Subcutaneous preadipocyte (primary cell): ENCODE measurements around a stretch of chr1.

GRCh38 chr1:50527501-50528220 lies 104.4 kb upstream of the DMRTA2 start:
- CAGE, long polyA plus RNA = no peak

- CAGE, long polyA plus RNA = start-site peak on the plus strand at chr1:50968751-50968839, 65 and 28 reads in 2 replicates
These were observed 1.7 kb upstream of the CDKN2C start for GRCh38 chr1:50967924-50969128.

DNA sequence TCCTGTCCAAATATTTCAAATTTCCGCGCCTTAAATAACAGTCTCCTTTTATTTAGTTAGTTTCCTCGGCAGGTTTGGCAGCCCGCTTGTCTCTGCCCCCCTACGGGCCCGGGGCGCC lies 7.4 kb downstream of the CDKN2C start:
- CAGE, long polyA plus RNA = no peak

GRCh38 chr1:51287907-51288555 lies 42.3 kb downstream of the TTC39A start:
- CAGE, long polyA plus RNA = no peak

GRCh38 chr1:51548804-51549452 lies 29.9 kb upstream of the EPS15 start:
- CAGE, long polyA plus RNA = no peak

GRCh38 chr1:51636920-51637520 lies 20.1 kb downstream of the OSBPL9 start:
- CAGE, long polyA plus RNA = no peak

- CAGE, long polyA plus RNA = no peak
These were observed 113.1 kb downstream of the OSBPL9 start for GRCh38 chr1:51729729-51730556.

- CAGE, long polyA plus RNA = no peak
These were observed 38.3 kb downstream of the NRDC start for GRCh38 chr1:51840125-51840676.

- CAGE, long polyA plus RNA = no peak
These were observed 26.7 kb downstream of the RAB3B start for GRCh38 chr1:51963713-51964256.

GRCh38 chr1:51969348-51969823 lies 21.1 kb downstream of the RAB3B start:
- CAGE, long polyA plus RNA = no peak

DNA sequence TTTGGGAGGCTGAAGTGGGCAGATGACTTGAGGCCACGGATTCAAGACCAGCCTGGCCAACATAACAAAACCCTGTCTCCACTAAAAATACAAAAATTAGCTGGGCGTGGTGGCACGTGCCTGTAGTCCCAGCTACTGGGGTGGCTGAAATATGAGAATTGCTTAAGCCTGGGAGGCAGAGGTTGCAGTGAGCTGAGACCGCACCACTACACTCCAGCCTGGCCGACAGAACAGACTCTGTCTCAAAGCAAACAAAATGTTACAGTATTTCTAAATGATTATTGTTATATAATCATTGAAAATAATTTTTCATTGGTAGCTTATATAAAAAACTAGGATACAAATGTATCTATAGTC lies 4.7 kb downstream of the KTI12 start:
- CAGE, long polyA plus RNA = no peak

DNA sequence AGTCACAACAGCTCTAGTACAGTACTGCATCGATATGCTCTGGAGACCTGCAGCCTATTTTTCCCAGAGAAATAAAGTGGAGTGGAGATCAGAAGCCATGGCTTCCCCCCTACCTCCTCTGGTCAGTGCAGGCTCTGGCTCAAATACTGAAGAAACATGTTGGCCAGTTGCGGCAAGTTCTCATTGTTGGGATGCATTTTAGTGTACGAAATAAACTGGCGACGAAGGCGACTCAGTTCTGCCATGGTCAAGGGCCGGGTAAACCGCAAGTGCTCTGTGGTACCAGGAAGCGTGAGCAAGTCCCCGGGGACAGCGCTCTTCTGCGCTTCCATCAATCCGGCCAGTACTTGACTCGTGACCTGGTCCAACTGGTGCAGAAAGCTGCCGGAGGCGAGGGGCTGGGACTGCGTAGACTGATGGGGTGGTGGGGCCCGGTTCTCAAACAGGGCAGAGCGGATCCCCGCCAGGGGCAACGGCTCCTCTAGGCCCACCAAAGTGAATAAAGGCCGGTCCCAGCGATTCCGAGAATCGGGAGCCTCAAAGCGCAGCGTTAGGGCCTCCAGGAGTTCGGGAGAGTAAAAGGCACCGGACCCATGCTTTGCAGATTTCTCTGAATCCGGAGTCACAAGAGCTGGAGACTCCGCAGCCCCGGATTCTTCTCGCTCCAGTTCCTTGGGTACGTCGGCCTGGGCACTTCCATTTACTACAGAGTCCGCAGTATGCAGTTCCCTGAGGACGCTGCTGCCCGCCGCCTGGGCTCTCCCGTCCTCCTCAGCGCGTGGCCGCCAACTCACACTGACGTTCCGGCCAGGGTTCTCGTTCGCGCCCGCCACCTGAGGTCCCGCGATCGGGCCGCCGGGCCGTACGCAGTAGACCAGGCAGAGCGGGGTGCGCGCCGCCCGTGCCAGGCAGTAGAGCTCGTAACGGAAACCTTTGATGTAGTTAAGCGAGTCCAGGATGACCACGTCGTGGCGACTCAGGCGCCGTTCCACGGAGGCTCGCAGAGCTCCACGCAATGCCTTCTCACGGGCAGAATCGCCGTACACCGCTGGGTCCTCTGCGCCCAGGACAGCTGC lies 697 bp downstream of the KTI12 start:
- CAGE, long polyA plus RNA = no peak

GRCh38 chr1:52238106-52238850 lies 96.4 kb downstream of the ZFYVE9 start:
- CAGE, long polyA plus RNA = no peak

DNA sequence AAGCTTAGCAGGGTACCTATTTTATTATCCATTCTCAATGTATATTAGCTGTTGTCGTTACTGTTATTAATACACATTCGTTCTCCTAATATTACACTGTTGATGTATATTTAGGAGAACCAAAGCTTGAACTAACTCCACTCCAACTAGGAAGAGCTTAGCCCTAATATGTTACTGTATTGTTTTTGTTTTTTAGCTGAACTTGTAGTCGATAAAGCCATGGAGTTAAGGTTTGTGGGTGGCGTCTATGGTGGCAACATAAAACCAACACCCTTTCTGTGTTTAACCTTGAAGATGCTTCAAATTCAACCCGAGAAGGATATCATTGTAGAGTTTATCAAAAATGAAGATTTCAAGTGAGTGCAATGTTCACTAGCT lies 1.1 kb downstream of the PRPF38A start:
- CAGE, long polyA plus RNA = no peak

DNA sequence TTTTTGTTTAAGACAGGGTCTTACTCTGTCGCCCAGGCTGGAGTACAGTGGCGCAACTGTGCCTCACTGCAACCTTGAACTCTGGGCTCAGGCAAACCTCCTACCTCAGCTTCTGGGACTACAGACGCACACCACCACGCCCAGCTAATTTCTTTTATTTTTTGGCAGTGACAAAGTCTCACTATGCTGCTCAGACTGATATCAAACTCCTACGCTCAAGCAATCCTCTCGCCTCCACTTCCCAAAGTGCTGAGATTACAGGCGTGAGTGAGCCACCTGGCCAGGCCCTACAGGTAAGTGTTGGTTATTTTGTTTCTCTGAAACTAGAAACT lies 2.4 kb downstream of the TUT4 start:
- CAGE, long polyA plus RNA = no peak

- CAGE, long polyA plus RNA = no peak
These were observed 1.2 kb upstream of the SHISAL2A start for GRCh38 chr1:52631592-52632292.

DNA sequence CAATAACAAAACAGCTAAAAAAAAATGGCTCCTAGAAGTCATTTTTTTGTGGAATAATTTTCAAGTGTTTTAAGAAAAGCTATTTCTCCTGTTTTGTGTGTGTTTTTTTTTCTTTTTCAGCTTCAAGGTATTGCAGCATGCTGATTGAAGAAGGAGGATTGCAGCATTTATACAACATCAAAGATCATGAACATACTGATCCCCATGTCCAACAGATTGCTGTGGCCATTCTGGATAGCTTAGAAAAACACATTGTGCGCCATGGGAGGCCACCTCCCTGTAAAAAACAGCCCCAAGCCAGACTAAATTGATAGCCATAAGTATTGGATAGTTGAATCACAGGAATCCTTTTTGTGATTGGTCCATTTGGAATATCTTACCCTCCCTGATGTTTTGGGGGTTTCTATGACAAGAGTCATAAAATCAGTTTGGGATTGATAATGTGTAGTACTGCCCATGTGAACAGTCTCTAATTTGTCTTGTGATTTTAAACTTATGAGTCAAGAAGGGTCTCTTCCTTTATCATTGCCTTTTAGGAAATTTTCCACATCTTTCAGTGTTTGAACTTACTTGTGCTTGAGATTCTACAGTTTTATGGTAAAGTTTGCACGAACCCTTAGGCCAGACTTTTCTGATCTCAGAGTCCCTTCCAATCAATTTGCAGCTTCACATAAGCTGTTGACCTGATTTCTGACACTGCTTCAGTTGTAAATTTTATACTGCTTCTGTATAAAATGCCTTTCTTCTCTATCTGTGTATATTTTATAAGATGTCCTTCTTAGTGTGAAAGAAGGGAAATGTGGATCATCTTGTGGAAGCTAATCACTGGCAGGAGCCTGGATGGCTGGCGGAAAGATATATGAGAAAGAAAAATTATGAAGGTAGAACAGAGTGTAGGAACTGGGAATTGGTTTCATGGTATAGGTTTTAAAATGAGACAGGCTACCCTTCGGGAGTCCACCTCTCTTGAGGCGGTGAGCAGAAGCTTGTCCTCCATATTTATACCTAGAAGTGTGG lies 20.9 kb upstream of the ZYG11A start:
- CAGE, long polyA plus RNA = no peak

DNA sequence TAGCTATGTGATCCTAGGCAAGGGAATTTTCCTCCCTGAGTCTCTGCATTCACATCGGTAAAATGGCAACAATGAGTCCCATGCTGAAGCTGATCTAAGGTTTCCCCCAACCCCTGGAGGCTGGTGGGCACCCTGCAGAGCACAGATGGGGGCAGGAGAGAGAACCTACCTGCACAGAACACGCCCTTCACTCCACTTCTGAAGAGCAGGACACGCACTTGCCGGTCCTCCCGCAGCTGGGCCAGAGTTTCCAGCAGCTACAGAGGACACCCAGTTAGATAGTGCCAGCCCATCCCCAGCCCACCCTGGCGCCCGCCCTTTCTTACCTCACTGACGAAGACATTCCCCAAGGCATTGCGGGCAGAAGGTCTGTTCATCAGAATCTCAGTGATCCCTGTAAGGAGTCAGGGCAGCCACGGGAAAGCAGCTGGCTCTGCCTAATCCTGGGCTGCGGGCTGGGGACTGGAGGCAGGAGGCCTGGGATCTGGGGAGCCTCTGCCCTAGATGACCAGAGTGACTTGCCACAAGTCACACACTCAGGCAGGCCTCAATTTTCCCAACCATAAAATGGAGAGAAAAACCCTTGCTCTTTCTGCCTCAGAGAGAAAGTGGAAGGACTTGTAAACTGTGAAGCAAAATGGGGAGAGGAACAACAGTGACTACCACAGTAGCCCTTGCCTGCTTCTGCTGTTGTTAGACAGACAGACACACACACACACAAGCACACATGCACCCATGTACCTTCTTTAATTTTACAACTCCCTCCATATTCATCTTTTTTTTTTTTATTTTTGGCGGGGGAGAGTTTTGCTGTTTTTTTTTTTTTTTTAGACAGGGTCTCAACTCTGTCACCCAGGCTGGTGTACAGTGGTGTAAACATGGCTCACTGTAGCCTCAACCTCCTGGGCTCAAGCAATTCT lies 9.9 kb downstream of the ECHDC2 start:
- CAGE, long polyA plus RNA = no peak

DNA sequence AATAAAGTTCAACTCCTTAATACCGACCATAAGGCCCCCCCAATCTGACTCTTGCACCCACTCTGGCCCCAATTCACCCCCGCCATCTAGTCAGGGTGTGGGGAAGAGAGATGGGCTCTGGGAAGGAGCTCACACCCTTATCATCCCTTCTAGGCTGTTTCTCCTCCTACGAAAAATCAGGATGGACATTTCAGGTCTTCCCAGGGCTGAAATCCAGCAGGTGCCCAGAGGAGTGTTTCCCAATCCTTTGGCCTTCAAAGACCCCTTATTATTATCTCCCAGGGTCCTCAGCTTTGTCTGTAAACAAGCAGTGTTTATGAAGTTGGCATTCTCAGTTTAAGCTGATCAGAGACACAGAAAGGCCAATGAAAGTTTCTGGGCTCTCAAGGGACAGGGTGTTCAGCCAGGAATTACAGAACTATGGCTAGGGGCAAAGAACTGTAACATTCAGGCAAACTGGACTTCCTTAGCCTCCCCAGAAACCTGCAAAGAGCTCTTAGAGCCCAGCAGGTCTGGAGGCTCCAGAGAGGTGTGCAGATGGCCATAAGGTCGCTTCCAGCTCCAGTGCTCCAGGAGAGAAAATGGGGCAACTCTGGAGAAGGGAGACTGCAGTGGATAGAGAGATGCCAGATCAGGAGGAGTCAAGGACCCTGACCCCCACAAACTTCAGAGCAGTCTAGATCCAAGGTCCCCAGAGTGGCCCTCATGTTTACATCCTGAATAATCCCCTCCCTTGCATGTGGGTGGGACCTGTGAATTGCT lies 6.4 kb downstream of the ECHDC2 start:
- CAGE, long polyA plus RNA = no peak

DNA sequence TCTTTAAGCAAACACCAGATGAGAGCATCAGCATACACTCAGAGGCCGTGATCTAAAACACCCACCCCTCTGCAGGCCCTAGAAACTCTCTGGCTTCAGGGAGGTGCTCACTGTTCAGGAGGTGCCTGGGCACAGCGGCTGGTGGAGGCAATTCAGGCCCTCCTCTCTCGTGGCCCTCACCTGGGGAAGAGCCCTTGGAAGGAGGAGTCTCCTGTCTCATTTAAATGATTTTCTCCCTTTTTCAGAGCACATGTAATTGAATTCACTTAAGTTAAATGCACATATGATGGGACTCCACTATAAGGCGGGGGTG lies 16.4 kb downstream of the SLC1A7 start:
- CAGE, long polyA plus RNA = no peak